OCI-LY7 (cell line): ENCODE data around the genes MBNL2 and FARP1.

DNA sequence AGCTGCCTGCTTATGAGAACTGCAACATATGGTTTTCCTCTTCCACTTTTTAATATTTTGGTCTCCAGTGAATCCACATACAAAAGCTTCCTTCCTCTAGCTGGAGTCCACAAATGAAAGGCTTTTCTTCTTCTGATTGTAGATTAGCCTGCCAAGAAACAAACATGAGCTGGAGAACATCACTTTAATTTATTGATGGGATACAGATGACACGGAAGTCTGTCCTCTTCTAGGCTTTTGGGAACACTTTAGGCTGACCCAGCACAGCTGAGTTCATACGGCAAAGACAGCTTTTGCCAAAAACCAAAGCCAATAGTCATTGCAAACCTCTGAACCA is 95.5 kb upstream of the SPRY2 start:
- PRO-cap: no peak
- RAMPAGE, long total RNA: no peak

- PRO-cap: no peak
- RAMPAGE, long total RNA: no peak
Measured at GRCh38 chr13:82153601-82153835, 1728.8 kb downstream of the SLITRK1 start.

GRCh38 chr13:83878996-83879372 is 3.3 kb downstream of the SLITRK1 start:
- PRO-cap: no peak
- RAMPAGE, long total RNA: no peak

DNA sequence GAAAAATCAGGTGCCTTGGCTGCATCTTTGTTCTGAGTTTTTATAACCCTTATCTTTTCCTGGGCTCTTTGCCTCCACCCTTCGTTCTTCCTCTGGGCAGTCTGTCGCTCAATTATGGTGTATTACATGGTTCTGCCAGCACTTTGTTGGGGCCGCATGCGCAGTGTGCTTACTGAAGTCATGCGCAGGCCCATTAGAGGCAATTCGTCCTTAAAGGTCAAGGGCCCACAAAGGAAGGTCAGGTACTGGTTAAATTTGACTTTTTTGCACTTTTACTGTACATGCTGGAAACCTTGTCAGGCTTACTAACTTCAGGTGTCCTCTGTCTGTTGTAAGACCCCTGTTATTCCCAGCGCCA is 761.8 kb upstream of the SLITRK5 start:
- PRO-cap: no peak
- RAMPAGE, long total RNA: no peak

GRCh38 chr13:91609693-91610138 is 211.3 kb downstream of the GPC5 start:
- PRO-cap: no peak
- RAMPAGE, long total RNA: no peak

DNA sequence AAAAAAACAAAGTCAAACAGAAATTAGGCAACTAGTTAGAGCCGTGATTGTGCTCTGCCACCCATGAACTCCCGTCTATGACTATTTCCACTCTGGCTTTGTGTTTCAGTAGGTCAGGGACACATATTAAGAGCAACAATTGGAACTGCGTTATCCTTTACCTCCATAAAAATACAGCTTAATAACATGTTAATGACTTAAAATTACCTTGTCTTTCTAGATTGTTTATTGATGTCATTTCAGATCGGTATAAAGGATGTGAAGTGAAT is 269 bp upstream of the GPC6 start:
- PRO-cap: no peak
- RAMPAGE, long total RNA: no peak

- PRO-cap: no peak
- RAMPAGE, long total RNA: no peak
Measured at GRCh38 chr13:94291811-94292535, 187.5 kb downstream of the DCT start.

DNA sequence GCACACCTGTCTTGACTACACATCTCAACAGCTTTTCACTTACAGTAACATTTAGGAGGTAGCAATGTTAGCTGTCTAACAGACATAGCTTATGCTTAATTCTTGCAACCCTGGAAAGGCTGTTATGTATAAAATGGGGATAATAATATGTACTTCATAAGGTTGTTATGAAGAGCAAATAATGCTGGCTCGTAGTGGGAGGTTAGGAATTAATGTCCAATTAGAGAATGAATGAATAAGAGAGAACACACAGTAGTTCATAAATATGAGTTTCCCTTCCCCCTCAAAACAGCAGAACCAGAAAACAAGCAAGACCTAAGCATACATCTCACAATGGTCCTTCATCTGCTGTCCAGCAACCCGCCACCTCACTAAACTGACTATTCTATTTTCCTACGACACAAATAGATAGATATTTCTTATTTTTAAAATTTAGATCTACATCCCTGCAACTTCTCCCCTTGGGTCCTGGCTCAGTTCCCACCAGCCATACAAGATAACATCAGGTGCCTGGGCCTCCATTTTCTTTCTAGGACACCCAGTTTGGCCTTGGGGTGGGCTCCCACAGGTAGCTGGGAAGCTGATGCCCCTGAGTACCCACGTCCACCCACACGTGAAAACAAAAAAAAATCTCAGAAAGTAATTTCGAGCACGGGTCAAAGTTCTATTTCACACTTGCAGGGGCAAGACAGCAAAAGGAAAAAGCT is 47.7 kb downstream of the TGDS start:
- PRO-cap: no peak
- RAMPAGE, long total RNA: no peak

- PRO-cap: no peak
- RAMPAGE, long total RNA: no peak
Measured at GRCh38 chr13:94713567-94713806, 1.1 kb upstream of the SOX21 start.

DNA sequence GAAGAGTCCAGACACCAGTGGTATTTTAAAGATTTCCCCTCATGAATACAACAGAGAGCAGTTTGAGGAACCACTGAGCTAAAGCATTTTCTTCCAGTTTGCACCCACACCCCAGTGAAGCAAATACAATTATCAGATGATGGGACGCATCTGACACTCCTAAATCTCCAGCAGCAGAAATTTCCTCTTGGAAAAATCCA is 74.3 kb downstream of the ABCC4 start:
- PRO-cap: no peak
- RAMPAGE, long total RNA: no peak

- PRO-cap: no peak
- RAMPAGE, long total RNA: no peak
Measured at GRCh38 chr13:95641204-95642357, 2.9 kb downstream of the DZIP1 start.

GRCh38 chr13:95676017-95677079 is 591 bp upstream of the DNAJC3 start:
- PRO-cap: bidirectional peak, plus-strand start at chr13:95677153, minus-strand start at chr13:95676907
- RAMPAGE, long total RNA: start-site peak on the minus strand at chr13:95676935-95676945, 26 and 15 reads in 2 replicates

DNA sequence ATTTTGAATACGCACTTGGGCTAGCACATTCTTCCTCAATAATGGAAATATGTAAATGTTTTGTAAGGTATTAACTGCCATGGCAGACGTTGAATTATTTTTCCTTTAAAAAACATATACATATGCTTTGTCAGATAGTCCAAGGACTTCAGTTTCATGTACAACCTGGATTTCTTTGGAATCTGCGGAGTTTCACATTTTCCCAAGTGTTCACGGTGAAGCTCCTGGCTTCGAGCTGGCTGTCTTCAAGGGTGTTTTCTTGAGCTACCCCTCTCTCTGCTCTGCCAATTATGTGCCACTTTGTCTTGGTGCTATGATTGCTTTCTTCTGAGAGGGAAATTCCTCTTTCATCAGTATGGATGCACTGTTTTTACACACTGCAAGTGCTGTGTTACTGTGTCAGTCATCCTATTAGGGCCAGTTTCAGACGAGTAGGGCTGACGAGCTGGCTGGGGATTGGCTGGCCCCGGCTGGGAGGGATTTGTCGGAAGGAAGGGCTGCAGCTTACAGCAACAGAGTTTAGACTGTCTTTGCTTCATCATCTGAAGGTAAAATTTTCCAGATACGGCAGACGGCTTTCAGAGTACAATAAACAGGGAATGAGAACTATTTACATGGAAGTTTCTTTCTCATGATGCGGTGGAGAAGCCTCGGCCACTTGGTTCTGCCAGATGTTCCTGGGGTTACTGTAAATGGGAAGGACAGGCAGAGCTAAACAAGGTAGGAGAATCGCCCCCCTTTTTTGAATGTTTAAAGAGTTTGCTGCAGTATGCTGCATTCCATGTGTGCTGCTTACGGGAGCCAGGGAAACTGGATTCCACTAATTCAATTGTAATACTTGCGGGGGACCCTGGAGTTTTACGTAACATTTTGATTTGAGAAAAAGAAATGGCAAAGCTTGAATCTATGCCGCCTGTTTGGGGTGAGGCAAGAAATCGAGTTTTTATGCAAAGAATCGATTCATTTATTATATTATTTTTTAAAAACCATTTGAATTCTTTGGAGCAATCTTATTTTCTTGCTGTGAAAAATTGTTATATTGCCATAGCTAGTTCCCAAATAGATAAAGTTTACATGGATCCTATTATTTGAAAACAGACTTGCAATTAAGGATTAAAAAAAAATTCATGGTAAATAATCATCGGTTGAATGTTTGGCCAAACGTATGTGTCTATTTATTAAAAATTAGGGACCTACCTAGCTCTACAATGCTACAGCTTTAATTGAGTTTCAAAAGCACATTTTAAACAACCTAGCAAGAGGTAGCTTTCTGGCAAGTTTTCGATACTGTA is at the start of gene MBNL2:
MBNL2 (plus strand) TSS at position 522 of the 1,292 bp plus-strand sequence.
- PRO-cap: bidirectional peak, plus-strand start at position 519 of the sequence, minus-strand start at position 329 of the sequence
- RAMPAGE, long total RNA: start-site peak on the plus strand centred at position 500 of the sequence, 55 bp wide, 77 and 23 reads in 2 replicates

GRCh38 chr13:97257634-97258504 is 35.7 kb downstream of the MBNL2 start:
- PRO-cap: no peak
- RAMPAGE, long total RNA: no peak

DNA sequence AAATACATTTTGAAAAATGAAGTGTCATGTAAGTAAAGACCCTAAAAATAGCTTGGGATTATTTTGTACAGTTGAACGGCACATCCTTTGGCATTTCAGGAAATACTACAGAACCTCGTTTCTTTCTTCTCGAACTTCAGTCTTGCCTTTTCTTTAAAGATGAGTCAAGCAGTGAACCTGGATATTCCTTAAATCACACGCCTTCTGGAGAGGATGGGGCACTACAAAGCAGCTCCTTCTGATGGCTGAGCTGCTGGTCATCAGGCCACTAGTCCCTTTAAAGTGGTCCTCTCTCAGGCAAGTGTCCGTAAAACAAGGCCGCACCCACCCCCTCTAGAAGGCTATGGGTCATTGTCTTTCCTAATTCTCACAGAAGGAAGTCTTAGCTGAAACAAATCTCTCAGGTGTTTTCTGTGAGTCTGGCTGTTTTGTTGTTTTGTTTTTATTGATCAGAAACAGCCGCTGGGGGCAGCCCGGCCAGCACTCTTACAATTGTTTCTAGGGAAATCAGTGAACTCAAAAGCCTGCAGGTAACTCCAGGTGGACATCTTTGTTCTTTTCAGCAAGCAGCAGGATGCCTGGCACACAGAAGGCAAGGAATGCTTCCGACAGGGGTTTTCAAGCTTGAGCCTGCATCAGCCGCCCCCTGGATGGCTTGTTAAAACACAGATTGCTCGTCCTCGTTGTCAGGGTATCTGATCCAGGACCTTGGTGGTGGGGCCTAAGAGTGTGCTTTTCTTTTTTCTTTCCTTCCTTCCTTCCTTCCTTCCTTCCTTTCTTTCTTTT is 45.4 kb downstream of the MBNL2 start:
- PRO-cap: no peak
- RAMPAGE, long total RNA: no peak

DNA sequence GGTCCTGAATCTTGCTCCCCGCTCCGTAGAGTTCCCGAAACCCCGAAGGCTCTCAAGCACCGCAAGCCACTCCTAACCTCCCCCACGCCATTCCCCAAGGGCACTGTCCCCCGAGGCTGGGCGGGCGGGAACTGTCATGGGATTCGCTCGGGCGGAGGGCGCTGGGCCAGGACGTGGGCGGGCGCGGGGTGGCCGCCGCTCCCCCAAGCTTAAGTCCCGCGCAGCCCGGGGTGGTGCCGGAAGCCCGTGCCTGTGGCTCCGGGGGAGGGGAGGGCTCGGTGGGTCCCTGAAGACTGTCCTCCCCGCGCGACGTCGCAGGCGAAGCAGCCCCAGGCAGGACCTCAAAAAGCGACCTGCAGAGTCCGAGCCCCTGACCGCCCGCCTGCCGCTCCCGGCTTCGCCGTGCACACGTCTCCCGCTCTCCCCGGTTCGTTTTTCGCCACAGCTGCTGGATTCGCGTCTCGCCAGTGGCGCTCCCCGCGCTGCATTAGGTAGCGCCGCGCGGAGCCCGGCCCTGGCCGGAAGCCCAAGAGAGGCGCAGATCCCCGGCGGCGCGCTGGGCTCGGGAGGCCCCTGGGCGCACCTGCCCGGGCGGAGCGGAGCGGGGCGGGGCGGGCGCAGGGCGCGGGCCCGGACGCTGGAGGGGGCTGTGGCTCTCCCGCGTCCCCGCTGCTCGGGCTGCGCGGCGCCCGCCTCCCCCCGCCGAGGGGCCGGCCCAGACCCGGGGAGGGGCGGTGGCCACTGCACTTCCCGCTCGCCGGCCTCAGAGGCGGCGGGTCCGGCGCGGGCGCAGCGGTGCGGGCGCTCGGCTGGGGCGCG is at the start of gene FARP1:
FARP1 (plus strand) TSS at position 744 of the 819 bp plus-strand sequence.
- PRO-cap: no peak
- RAMPAGE, long total RNA: no peak

- PRO-cap: no peak
- RAMPAGE, long total RNA: no peak
Measured at GRCh38 chr13:98144042-98144343, 1.1 kb downstream of the FARP1 start.

DNA sequence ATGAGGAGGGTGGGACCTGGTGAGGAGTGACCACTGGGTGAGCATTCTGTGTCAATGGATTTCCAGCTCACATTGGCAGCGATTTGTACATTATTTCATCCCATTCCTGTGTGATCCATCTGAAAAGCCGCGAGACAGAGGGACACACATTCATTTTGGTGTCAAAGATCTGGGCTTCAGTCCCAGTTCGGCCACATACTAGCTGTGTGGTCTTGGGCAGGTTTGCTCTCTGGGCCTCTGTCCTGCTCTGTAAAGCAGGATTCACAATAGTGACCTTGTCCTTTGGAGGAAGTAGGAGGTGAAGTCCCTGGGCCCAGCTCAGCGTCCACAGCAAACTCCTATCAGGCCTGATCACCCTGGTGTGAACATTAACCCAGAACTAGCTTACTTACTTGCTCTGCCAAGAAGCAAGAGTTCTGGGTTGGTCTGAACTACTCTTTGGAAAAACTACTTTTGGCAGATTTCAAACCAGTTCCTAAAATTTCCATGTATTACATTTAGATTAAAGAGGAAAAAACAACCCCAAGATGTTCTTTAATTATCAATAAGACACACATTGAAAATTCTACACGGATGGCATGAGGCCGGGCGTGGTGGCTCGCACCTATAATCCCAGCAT is 89.2 kb upstream of the RNF113B start:
- PRO-cap: no peak
- RAMPAGE, long total RNA: no peak

DNA sequence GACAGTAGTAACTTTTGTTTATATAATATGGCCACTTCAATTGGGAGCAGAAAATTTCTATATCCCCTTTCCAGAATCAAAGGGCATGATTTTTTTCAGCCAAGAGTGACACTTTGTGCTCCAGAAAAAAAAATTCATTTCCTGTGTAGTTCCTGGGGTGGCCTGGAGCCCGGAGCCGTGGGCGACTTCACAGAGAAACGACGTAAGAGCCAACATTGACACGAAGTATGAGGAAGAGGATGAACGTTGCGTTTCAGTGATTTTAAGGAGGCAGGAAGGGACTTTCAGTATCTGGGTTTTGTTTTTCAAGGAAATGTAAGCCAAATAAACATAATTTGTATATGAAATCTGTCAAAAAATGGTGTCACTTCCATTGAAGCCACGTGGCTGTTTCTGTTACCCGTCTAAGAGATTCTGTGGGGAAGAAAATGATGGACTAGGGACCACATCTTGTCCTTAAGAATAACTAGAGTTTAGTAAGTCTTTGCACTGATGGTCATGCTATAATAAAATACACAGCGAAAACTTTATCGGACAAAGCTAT is 187.5 kb downstream of the STK24 start:
- PRO-cap: no peak
- RAMPAGE, long total RNA: no peak

DNA sequence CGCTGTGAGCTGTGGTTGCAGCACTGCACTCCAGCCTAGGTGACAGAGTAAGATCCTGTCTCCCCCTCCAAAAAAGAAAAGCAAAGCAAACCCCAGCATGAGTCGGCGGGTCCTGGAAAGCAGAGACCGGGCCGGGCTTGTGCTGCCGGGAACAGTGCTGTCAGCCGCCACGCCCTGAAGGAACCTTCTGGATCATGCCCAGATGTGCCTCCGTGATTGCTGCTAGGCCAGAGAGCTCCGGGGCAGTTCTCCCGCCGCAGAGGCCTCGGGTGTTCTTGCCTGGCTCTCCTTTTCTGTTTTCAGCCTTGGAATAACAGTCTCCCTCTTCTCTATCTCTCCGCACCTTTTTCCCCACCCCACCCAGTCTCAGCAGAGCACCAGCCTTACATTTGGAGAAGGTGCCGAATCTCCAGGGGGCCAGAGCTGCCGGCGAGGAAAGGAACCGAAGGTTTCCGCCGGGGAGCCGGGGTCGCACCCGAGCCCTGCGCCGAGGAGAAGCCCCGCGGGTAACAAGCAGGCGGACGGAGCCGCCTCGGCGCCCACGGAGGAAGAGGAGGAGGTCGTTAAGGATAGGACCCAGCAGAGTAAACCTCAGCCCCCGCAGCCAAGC is 181.9 kb downstream of the STK24 start:
- PRO-cap: no peak
- RAMPAGE, long total RNA: no peak